Neural cell (in vitro differentiated cells): ENCODE data around the gene SPDYE17.

DNA sequence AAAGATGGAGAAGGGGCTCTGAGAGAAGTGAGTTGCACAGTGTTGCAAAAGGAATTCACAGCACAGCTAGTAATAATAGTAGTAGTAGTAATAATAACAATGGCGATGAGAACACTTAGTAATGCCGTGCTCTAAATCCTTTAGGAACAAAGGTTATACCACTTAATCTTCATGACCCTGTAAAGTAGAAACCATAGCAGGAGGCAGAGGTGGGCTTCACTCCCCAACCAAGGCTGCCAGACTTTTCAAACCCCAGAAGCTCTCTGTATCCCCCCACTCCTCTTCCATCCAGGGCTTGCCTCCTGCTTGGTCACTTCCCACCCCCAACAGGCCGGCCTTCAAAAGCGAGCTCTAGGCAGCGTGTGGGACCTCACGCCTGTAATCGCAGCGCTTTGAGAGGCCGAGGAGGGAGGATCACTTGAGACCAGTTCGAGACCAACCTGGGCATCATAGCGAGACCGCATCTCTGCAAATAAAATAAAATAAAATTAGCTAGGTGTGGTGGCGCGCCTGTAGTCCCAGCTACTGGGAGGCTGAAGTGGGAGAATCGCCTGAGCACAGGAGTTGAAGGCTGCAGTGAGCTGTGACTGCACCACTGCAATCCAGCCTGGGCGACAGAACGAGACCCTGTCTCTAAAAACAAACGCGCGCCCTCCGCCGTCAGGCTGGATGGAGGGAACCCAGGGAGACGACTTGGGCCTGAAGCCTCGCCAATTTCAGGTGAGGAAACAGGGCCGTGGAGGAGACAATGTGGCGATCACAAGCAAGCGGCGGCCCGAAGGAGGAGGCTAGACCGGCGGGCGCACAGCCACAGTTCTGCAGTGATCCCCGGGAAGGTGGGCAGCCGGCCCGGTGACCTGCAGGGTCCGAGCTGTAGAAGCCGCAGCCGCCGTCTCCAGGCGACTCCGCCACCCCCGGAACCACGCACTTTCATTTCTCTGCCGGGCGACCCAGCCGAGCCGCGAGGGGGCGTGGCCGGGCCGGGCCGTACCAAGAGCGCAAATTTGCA, 647 bp upstream of the POR start:
- RAMPAGE, long total RNA: no peak

DNA sequence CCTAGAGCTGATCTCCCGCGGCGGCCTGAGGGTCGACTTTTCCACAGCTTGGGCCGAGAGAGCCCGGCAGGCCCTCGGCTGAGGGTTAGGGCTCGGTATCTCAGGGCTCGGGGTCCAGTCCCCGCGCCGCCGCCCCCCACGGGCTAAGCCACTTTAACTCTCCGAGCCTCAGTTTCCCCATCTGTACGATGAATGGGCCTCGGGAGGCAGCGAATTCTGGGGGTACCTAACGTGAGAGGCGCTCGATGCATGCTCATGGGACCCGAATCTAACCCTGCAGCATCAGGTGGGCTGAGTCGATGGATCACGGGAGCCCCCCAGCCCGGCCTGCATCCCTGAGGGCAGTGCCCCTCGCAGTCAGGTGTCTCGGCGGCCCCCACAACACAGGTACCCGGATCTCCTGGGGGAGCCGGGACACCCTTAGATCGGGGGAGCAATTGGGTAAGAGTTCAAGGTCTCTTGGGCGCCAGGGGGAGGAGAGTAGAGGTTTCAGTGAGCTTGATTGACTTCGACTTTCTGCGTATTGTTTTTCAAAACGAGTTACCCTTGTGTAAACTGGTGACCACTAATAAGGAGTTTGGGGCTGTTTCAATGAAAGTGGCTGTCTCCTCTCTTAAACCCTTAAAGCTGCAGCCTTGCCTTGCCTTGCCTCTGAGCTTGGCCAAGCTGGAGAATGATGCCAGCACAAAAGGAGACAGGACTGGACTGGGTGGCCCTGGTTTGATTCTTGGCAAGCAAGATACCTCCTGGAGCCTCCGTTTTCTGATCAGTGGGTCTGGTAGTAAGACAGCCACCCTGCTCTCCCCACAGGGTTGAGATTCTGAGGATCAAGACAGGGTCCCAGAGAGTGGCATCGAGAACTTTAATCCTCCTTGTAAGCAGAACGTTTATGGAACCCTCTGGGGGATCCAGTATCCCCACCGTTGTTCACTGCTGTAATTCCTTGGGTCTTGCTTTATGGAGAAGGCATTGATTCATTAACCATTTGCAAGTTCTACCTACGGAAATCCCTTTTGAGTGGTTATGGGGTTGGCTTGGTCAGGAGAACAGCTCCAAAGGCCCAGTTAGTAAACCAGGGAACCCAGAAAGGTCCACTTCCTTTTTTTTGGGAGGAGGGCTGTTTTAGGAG, 790 bp downstream of the POR start:
- RAMPAGE, long total RNA: no peak

DNA sequence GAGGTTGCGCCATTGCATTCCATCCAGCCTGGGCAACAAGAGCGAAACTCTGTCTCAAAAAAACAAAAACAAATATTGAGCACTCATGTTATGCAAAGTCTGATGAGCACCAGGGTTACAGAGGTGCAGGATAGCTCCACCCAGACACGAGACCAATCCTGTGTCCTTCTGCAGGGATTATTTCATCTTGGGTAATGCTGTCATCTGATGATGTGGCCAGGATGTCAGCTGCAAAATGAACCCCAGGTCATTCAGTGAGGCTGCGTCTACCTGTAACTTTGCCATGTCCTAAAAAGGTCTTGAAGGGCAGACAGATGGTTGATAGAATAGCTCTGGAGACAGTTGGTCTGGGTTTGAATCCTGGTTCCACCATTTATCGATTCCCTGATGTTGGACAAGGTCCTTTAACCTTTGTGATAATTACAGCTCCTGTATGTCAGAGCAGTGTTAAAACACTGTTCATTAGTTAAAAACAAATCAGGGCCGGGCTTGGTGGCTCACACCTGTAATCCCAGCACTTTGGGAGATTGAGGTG, 11.9 kb downstream of the POR start:
- RAMPAGE, long total RNA: no peak

- RAMPAGE, long total RNA: no peak
These were observed 13.5 kb downstream of the SRRM3 start for GRCh38 chr7:76215243-76215476.

GRCh38 chr7:76318153-76319341, 16.1 kb downstream of the HSPB1 start:
- RAMPAGE, long total RNA: start-site peak on the plus strand at chr7:76318249-76318304, 9 and 5 reads in 2 replicates

- RAMPAGE, long total RNA: no peak
These were observed 26.8 kb downstream of the HSPB1 start for GRCh38 chr7:76329214-76329663.

DNA sequence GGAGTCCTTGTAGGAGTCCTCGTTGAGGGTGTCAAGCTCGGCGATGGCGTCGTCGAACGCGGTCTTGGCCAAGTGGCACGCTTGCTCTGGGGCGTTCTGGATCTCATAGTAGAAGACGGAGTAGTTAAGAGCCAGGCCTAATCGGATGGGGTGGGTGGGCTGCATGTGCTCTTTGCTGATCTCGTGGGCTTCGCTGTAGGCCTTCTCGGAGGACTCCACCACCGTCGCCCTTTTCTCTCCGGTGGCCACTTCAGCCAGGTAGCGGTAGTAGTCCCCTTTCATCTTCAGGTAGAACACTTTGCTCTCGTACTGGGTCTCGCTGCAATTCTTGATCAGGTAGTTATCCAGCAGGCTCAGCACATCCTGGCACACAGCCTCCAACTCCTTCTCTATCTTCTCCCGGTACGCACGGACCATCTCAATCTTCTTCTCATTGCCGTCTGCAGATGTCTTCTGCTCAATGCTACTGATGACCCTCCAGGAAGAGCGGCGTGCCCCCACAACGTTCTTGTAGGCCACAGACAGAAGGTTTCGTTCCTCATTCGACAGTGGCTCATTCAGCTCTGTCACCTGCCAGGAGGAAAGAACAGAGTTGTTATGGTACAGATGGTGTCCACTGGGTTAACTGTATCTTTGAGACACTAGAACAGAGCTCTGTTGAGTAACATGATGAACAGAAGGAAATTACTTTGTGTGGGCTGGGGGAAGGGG, 27.3 kb downstream of the HSPB1 start:
- RAMPAGE, long total RNA: no peak

DNA sequence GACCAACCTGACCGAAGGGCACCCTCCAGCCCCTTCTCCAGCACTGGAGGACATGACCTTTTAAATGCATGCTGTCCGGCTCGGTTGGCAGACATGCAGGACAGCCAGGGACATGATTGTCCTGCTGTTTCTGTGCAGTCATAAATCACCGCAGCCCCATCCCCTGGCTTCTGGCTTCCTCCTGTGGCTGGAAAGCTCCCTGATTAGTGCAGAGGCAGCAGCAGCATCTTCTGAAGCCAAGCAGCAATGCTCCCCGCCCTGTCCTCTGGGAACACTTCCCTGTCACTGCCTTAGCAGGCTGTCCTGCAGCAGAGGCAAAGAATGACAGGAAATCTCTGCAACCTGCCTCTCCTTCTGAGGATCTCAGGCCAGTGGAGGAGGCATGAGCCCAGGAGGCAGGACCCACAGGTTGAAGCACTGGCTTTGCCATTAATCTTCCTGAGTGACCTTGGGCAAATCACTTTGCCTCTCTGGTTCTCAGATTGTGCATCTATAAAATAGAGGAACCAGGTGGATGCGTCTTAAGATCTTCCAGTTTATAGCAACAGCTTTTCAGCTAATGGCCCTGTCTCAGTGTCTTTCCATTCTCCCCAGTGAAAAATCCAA, 7.2 kb upstream of the YWHAG start:
- RAMPAGE, long total RNA: no peak

DNA sequence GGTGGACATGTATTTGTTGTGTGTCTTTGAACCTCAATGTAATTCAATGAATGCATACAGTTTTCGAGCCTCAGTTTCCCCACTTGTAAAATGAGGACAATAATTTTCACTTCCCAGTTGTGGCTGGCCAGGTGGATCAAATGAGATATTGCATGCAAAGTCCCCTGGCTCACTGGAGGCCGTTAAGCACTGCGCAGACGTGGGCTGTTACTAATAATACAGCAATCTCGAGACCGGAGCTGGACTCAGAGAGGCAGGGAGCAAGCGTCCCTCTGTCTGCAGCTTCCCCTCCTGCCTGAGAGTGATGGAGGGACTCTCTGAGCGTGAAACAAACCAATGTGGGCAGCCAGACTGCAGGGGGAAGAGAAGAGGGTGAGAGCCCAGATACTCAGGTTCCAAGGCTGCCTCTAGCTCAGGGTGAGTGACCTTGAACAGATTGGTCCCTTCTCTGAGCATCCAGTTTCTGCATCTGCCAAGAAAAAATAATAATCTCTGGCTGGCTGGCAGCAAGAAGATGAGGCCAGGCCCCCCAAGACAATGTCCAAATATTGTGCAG, 18.8 kb upstream of the YWHAG start:
- RAMPAGE, long total RNA: no peak

GRCh38 chr7:76514916-76515392, 4.6 kb downstream of the UPK3B start:
- RAMPAGE, long total RNA: no peak

GRCh38 chr7:76645011-76645759, 18.1 kb upstream of the POMZP3 start:
- RAMPAGE, long total RNA: no peak

DNA sequence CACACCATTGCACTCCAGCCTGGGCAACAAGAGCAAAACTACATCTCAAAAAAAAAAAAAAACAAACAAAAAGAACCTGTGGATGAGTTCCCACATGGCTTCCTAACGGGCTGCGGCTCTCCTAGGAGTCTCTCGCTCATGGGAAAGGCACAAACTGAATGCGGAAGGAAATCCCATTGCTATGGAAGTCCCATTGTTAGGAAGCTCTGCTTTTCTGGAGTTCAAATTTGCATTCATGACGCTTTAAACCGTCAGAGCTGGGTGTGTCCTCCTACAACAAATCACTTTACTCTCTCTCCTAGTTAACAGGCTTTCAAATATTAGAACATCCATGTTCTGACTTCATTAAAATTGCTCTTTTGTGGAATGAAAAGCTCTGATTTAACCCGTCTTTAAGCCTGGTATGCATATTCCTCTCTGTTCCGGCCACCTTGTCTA, at the start of gene SPDYE17:
Gene SPDYE17 (minus strand): TSS at position 198 of the 438 bp plus-strand sequence.
- RAMPAGE, long total RNA: no peak

- RAMPAGE, long total RNA: no peak
These were observed 2.9 kb upstream of the FGL2 start for GRCh38 chr7:77202432-77203008.

DNA sequence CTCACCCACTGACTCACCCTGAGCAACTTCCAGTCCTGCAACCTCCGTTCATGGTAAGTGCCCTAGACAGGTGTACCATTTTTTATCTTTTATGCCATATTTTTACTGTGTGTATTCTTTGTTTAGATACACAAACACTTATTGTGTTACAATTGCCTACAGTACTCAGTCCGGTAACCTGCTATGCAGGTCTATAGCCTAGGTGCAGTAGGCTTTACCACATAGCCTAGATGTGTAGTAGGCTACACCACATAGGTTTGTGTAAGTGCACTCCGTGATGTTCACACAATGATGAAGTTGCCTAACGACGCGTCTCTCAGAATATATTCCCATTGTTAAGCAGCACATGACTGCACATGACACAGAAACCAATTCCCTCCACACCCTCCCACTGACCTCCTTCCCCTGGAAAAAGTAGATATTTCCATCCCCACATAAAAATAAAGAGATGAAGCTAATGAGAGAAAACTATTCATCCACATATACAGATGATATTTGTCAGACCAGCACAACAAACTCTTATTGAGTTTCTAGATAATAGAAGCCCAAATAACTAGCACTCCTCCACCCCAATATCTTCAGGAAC, 44.9 kb upstream of the FGL2 start:
- RAMPAGE, long total RNA: no peak

GRCh38 chr7:77245244-77245749, 45.7 kb upstream of the FGL2 start:
- RAMPAGE, long total RNA: no peak

DNA sequence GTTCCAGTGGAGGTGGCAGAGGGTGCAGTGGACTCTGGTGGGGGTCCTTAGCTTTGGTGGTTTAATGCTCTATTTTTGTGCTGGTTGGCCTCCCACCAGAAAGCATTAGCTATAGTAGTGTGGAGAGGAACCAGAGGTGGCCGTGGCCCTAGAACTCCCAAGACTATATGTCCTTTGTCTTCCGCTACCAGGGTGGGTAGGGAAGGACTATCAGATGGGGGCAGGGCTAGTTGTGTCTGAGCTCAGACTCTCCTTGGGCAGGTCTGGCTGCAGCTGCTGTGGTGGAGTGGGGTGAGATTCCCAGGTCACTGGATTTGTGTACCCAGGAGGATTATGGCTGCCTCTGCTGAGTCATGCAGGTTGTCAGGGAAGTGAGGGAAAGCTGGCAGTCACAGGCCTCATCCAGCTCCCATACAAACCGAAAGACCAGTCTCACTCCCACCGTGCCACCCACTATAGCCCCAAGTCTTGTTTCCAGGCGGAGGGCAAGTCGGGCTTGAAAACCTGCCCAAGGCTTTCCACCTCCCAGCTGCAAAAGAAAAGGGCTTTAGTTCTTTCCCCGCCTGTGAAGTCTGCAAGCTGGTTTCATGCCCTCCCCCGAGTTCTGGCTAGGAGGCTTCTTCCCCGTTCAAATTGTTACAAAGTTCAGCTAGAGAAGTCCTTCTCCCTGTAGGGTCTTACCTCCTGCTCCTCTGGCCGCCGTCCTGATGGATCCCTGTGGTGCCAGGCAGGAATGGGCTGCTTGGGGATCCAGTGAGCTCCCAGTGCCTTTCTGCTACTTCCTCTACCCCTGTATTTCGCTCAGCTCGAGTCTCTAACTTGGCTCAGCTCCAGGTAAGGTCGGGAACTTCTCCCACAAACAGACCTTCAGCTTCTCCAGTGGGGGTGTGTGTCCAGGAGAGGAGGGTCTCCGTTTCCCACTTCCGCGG, 106.7 kb upstream of the FGL2 start:
- RAMPAGE, long total RNA: no peak

DNA sequence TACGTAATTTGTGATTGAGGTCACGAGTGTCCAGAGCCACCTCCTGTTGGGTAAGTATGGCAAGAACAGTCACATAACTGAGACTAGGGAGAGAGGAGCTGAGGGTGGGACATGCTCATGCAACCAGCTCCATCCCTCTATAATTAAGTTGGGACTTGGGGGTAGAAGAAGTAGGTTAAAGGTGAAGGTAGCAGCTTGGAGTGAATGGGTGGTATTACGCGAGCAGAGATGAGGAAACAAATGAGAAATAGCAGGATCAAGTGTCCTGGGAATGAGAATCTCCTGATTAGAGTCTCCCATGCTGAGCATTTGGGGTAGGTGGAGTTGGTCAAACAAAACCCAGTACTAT, 77.1 kb downstream of the GSAP start:
- RAMPAGE, long total RNA: no peak

GRCh38 chr7:77351371-77352017, 64.7 kb downstream of the GSAP start:
- RAMPAGE, long total RNA: no peak

DNA sequence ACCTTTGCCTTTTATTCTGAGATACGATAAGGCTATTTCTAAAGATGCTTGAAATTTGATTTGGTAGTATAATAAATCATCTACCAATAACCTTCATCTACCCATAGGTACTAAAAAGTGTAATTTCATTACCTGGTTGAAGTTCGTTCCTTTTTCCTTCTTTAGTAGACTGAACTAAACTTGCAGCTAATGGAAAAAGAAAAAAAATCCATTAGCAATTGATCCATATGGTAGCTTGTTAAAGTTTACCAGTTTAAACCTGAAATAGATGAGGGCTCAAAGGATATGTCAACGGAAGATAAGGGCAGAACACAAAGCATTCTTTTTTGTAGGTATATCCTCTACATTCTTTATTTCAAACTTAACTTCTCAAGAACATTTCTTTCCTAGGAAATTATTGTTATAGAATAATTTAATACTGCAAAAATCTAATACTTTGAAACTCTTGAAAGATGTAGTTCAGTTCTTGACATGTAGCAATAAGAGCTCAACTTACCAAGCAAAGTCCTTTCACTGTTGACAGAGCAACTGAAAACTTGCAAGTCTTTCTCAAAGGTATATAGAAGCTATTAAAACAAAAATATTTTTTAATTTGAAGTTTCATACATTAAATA, 19.2 kb downstream of the GSAP start:
- RAMPAGE, long total RNA: no peak

DNA sequence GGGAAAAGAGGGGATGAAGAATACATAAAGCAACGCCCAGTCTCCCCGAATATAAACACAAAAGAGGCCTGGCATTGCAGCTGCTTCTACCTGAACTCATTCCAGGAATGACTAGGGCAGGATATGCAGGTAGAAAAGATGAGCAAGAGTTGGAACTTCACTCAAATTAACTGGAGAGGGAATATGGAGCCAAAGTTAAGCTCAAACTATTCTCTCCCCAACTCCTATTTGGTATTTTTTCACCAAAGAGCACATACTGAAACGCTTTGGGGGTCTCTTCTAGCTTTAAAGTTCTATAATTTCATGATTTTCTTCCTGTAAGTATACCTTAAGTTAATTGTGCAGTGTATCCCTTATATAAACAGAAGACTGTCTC, 36.7 kb upstream of the GSAP start:
- RAMPAGE, long total RNA: no peak